Mesenchymal stem cell of Wharton's jelly (primary cell): ENCODE measurements around the gene TGFBRAP1.

- CAGE, long polyA plus RNA = no peak
Measured at GRCh38 chr2:104872096-104872932, 18.4 kb downstream of the POU3F3 start.

DNA sequence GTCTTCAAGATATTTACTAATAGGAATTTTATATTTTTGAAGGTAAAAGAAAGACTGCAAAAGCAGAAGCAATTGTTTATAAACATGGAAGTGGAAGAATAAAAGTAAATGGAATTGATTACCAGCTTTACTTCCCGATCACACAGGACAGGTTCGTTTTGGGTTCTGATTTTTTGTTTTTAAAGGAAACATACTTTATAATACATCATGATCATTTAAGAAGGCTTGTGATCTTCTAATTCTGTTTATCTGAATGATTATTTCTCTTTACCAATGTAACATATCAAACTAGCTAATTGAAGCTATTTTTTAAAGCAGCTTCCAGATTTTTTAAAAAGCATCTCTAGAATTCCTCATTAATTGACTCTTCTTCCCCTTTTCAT lies 55.6 kb downstream of the MRPS9 start:
- CAGE, long polyA plus RNA = no peak

- CAGE, long polyA plus RNA = no peak
Measured at GRCh38 chr2:105096899-105097440, 59.1 kb downstream of the MRPS9 start.

DNA sequence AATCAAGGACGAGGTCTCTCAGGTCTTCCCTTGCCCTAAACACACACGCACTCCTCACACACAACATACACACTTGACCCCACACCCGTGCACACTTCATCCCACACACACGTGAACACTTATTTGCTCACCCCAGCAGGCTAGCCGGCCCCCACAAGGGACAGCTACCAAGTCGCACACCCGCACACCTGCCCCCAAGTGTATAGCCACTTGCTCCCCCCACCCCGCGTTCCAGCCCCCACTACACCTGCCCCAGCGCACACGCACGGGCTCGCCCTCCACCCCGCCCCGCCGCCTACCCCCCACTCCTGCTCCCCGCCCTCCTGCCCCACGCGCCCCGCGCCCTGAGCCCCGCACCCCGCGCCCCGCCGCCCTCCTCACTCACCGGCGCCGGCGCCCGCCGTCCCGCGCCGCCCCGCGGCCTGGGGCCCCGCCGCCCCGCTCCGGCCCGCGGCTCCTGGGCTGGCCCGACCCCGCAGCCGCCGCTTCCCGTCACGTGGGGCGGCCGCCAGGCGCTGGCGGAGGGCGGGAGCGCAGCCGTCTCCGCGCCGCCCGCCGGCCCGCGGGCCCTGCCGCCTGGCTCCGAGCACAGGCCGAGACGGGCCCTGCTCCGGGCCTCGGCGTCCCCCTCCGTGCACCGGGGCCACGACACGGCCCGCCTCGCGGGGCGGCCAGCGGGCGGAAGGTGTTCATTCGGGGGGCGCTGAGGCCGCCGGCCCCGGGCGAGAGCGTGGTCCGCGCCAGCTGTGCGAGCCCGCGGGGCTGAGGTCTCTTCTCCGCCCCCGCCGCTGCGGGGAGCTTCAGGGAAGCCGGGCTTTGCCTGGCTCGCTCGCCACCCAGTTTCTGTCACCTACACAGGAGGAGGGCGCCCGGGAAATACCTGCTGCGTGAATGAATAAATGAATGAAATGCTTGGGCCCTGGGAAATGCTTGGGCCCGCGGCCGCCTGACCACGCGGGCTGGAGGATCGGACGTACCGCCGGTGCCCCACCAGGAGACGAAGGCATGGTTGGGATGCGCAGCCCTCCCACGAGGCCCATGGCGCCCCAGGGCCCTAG lies at the start of gene TGFBRAP1:
Gene TGFBRAP1 (minus strand): TSS at position 496 of the 1,058 bp plus-strand sequence.
- CAGE, long polyA plus RNA = no peak

- CAGE, long polyA plus RNA = no peak
Measured at GRCh38 chr2:105391153-105392252, 7.3 kb downstream of the FHL2 start.

GRCh38 chr2:105435355-105435686 lies 36.5 kb upstream of the FHL2 start:
- CAGE, long polyA plus RNA = no peak

- CAGE, long polyA plus RNA = no peak
Measured at GRCh38 chr2:105460092-105460908, 61.4 kb upstream of the FHL2 start.

GRCh38 chr2:105573212-105573563 lies 171.5 kb upstream of the NCK2 start:
- CAGE, long polyA plus RNA = no peak

DNA sequence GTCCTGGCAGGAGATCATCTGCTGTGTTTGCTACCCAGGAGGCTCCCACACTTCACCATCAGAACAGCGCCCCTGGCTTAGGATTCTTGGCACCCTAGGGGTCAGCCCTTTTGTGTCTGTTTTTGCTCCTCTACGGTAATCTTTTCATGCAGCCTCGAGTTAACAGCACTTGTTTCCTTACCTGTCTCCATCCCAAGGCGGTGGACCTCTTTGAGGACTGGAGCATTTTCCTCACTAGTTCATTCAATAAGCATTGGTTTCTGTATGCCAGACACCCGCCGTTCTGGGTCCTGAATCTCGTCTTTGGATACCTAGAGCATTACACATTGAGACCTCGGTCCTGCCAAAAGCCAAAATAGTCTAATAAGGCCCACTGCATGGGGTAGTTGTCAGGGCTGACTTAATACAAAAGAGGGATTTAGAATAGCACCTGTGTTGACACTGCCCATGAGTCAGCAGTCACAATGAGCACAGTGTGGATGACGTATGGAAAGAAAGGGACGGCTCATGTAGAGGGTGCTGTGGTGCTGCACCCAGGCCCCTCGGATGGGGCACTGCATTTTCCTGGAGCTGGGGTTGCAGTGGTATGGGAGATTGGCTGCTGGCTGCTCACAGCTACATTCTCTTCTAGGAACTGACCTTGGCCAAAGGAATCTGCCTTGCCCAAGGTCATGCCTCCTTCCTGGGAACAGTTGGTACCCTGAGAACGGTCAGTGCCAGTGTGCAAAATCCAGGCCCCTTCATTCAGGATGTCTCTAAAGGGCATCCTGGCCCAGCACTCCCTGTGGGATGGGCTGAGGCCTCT lies 127.0 kb upstream of the NCK2 start:
- CAGE, long polyA plus RNA = no peak

DNA sequence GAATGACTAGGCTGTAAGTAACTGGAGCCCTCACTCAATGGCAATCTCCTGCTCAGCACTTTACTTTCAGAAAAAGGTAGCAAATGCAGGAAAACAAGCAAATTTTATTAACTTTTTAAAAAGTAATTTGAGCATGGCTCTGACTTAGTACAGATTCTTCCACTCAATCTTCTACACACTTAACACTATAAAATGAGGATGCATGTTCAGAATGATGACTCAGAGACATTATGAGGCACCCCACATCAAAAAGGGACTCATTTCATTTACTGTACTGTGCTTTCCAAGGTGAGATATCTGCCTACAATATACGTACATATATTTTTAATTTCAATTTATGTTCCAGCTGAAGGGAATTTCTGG lies 6.5 kb upstream of the NCK2 start:
- CAGE, long polyA plus RNA = no peak

GRCh38 chr2:105747384-105747873 lies 2.7 kb downstream of the NCK2 start:
- CAGE, long polyA plus RNA = no peak

DNA sequence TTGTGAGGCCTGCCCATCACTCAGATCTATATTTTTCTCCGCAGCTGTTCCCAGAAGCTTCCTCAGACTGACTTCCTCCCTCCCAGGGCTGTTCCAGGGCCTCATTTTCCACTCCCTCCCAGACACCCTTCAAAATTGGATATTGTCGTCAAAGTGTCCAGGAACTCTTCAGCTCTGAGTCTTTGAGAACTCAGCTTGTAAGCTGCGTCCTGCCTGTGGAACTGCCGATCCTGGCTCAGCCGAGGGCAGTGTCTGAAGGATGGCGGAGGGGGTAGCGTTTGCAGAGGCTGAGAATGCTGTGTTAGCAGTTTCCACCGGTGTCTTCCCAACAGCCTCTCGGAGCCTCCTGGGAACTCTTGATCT lies 27.1 kb downstream of the NCK2 start:
- CAGE, long polyA plus RNA = no peak

GRCh38 chr2:105779298-105779892 lies 34.7 kb downstream of the NCK2 start:
- CAGE, long polyA plus RNA = no peak

DNA sequence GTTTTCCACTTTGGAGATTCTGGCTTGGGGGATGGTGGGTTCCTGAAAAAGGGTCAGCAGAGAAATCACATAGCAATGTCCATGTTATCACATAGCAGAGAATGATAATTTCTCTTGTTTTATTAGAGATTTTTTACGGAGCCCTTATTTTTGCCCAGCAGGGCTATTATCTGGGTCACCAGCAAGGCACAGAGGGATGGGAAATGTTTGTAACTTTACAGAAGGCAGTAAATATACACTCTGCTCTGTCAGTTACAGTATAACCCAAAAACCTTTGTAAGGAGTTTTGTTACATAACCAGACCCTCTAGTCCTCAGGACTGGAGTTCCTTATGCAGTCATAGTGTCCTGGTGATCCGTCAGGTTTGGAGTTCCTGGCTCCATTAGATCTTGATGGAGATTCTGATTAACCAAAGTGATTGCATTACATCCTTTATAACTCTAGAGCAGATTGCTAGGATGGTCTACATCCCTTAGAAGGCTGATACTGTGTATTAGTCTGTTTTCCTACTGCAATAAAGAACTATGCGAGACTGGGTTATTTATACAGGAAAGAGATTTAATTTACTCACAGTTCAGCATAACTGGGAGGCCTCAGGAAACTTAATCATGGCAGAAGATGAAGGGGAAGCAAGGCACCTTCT lies 81.0 kb downstream of the NCK2 start:
- CAGE, long polyA plus RNA = no peak

- CAGE, long polyA plus RNA = no peak
Measured at GRCh38 chr2:106009031-106009526, 56.4 kb upstream of the ECRG4 start.

- CAGE, long polyA plus RNA = no peak
Measured at GRCh38 chr2:106310549-106311208, 116.6 kb upstream of the UXS1 start.

DNA sequence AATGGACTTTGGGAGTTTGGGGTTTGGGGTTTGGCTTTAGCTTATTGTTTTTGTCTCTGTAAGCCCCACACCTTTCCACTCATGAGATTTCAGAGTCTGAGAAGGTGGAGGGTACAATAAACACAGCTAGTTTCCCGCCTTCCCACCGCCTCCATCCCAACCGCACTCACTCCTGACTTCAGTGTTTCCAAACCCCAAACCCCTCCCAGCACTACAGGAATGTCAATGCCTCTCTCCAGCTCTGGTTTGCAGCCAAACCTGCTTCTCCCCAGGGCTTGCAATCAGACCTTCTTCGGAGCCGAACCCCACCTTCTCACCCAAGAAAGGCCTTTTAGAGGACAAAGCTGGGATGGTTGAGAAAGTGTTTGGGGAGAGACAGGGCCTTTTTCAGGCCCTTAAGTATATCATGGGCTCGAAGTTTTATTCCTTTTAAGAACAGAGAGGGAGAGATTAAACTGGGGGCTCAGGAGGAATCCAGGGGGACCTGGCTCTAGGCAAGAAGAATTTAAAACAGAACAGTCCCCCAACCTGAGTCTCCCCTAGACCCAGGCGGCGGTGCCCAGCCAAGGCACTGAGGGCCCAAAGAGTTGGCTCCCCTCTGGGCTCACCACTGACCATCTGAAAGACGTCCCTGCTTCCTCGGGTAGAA lies 5.8 kb downstream of the CD8B2 start:
- CAGE, long polyA plus RNA = no peak

DNA sequence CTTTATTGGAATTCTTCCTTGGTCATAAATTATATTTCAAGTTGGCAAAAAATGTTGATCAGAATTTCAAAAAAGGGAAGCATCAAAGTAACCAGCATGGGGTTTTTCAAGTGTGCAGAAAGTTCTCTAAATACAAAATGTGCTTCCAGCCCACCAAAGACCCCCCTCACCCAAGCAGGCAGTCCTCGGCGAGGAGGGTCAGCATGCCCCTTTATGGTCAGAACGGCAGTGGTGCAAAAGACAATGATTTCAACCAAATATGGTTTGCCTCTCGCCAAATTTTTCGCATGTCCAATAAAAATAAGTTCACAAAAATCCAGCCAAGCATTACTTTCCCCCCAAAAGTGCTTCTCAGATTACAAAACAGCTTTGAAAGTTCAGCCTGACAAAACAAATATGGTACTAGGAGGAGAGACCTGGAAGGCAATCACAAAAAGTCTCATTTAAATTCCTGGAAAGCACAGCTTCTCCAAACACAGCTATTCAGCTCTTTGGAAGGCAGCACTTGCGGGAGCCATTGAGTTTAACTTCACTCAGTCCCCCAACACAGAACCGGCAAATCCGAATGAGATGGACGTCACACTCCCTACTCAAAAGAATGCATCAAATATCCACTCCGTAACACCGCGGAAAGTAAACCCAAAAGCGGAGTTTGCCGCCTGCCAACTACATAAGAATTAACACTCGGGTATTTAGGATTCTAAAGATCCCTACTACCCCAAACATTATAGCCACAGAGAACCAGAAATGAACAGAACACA lies 782 bp downstream of the ST6GAL2 start:
- CAGE, long polyA plus RNA = no peak

- CAGE, long polyA plus RNA = no peak
Measured at GRCh38 chr2:107137919-107138118, 251.9 kb upstream of the ST6GAL2 start.

- CAGE, long polyA plus RNA = no peak
Measured at GRCh38 chr2:108270856-108271282, 17.8 kb upstream of the SULT1C2 start.